ENCODE measurements around a stretch of chr2.

- PRO-cap, result no peak
- CAGE, long polyA plus RNA, result no peak
Measured at GRCh38 chr2:113124494-113125040, 2.8 kb upstream of the IL1RN start.

GRCh38 chr2:113158443-113158872, 15.3 kb upstream of the PSD4 start:
- PRO-cap, result no peak
- CAGE, long polyA plus RNA, result no peak

- PRO-cap, result no peak
- CAGE, long polyA plus RNA, result no peak
Measured at GRCh38 chr2:113167006-113167926, 6.5 kb upstream of the PSD4 start.

DNA sequence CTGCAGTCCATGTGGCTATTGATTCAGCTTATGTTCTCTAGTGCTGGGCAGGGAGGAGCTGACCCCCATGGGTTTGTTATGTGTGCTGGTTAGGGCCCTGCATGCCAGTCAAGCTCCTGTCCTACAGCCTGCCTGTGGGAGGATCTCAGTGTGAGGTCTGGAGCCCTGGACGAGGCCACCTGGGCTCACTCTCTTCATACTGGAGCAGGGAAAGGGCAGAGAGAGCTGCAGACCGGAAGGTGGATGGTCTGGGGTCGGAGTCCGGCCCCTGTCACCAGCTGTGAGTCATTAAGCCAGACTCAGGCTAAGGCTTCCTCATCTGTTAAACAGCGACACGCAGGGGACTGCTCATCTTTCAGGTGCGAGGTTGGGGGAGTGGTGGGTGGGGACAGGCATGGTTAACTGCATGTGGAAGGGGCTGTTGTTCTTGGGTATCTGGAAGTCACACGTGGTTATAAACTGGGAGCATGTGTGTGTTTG, 6.6 kb downstream of the PSD4 start:
- PRO-cap, result no peak
- CAGE, long polyA plus RNA, result no peak

DNA sequence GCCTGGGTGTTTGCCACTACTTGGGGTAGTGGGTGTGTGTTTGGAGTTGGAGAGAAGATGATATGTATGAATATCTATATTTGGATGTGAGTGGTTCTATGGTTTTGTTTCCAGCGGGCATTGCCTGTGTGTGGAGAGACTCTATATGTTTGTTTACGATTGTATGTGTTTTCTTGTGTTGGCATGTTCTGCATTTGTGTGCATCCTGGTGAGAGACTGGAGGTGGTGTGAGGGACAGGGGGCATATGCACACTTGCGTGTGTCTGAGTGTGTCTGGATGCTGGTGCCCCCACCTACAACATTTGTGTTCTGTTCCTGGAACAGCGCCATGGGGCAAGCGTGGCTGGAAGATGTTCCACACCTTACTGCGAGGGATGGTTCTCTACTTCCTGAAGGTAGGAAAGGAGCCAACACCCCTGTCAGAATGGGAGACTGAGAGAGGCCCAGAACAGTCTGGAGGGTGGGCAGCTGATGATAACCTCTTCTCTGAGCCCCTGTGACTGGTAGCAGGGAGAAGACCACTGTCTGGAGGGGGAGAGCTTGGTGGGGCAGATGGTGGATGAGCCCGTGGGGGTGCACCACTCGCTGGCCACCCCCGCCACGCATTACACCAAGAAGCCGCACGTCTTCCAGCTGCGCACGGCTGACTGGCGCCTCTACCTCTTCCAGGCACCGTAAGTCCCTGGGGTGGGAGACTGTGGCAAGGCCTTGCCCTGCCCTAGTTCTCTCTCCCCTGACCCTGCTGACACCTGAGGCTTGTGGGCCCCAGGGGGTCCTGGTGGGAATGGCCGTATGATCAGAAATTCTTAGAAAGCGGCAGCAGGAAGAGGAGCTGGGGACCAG, 23.7 kb downstream of the PSD4 start:
- PRO-cap, result no peak
- CAGE, long polyA plus RNA, result no peak

- PRO-cap, result no peak
- CAGE, long polyA plus RNA, result no peak
Measured at GRCh38 chr2:113211179-113211728, 37.5 kb downstream of the PSD4 start.

GRCh38 chr2:113216605-113217214, 42.9 kb downstream of the PSD4 start:
- PRO-cap, result no peak
- CAGE, long polyA plus RNA, result no peak

DNA sequence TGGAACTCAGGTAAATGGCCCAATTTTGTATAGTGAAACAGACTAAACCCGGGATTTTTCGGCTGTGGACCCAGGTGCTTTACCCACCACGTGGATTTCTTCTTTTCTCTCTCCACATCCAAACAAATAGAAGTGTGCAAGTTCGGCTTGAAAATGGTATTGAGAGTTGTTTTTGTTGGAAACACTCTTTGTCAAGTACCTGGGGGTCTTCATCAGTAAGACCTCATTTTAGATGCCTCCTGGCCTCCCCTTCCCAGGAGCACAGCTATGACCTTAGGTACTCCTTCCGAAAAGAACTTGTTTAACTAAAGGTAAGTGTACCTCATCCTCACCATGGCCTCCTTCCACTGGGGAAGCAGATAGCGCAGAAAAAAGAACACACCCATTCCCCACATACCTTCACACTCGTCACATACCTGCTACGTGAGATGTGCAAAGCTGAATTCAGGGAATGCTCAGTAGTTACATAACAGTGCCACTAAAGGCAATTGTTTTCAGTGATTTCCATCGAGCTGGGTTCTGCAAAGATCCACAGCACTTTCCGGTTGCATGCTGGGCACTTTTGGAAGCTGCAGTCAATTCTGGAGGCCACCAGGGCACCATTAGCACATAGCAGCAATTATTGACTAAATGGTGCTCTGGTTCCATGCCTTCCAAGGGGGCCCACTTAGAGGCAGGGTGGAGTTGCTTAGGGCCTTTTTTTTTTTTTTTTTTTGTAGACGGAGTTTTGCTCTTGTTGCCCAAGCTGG, 41.2 kb downstream of the PAX8 start:
- PRO-cap, result no peak
- CAGE, long polyA plus RNA, result no peak

- PRO-cap, result no peak
- CAGE, long polyA plus RNA, result no peak
Measured at GRCh38 chr2:113245683-113246663, 32.7 kb downstream of the PAX8 start.

GRCh38 chr2:113254562-113255079, 24.1 kb downstream of the PAX8 start:
- PRO-cap, result no peak
- CAGE, long polyA plus RNA, result no peak

DNA sequence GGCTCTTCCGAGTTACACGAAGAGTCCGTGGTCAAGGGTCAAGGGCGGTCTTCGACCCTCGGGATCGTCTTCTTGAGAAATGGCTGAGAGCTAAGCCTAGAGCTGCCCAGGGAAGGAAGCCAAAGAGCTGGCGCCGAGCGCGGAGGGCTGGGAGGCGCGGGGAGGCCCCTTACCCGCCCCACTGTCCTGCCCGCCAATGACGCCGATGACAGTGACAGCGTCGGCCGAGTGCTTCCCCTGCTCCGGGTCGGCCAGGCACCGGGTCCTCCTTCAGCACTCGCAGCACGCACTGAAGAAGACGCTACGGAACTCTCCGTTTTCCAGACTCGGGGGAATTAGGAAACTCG, 4.4 kb downstream of the FOXD4L1 start:
- PRO-cap, result no peak
- CAGE, long polyA plus RNA, result no peak

DNA sequence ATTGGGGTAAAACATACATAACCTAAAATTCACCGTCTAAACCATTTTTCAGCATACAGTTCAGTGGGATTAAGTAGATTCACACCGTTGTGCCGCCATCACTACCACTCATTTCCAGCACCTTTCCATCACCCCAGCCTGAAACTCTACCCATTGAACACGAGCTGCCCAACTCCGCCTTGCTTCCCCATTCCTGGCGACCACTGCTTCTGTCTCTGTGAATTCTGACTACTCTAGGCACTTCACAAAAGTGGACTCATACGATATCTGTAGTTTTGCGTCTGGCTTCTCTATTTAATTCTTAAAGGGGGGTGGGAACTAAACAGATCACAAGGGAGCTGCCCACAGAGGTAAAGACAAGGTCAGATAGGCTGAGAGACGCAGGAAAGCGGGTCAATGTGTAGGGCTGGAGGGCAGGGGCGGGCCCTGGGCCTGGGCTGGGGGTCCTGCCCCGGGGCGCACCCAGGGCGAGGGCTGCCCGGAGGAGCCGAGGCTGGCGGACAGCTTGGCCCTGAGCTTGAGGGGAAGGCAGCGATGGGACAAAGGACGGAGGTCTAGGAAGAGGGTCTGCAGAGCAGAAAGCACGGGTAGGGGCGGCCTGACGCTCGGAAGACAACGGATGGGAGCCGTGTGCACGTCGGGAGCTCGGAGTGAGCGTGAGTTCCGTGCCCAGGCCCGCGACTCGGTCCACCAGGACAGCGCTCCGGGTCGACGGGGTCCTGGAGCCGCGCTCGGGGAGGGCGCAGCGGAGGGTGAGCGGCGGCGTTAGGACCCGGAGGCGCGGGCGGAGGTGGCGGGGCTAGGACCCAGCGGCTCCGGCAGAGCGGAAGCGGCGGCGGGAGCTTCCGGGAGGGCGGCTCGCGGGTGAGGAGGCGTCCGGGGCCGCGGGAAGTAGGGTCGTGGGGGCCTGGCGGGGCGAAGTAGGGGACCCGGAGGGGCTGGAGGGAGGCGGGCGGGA, 43.5 kb upstream of the RABL2A start:
- PRO-cap, result bidirectional peak, plus-strand start at position 365 of the sequence, minus-strand start at position 231 of the sequence; bidirectional peak, plus-strand start at position 841 of the sequence, minus-strand start at position 772 of the sequence
- CAGE, long polyA plus RNA, result no peak

- PRO-cap, result no peak
- CAGE, long polyA plus RNA, result no peak
Measured at GRCh38 chr2:113598165-113598925, 28.7 kb upstream of the RABL2A start.

GRCh38 chr2:113700062-113700759, 56.2 kb downstream of the SLC35F5 start:
- PRO-cap, result no peak
- CAGE, long polyA plus RNA, result no peak

- PRO-cap, result no peak
- CAGE, long polyA plus RNA, result no peak
Measured at GRCh38 chr2:113709261-113709840, 47.1 kb downstream of the SLC35F5 start.

DNA sequence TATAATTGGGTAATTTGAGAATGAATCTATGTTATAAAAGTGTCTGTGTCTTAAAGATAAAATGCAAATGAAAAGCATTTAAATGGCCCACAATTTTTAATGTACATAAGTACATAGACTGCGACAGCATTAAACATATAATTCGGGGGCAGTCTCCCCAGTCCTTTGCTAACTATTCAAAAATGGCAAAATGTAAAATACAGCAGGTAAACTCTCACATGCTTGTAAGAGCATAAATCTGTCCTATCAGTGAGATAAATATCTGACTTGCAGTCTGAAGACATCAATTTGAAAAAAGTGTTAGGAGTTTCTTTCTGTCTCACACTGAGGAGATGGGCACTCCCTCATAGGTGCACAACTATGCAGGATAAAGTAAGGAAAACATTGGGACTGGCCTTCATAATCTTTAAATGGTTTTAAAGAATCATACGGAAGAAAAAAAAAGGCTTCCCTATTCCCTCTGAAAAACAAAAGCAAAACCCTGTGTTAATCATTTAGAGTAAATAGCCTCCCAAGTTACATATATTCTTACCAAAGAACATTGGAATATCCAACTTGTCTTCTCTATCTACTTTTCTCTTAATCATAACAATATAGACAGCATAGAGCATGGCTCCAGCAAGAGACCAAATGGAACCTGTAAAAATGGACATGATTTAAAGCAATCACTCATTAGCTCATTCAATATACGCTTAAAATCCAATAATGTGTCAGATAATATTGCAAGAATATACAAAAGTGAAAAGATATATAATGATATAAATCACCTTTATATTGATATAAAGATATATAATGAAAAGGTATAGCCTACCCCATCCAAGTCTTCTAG, 27.4 kb downstream of the SLC35F5 start:
- PRO-cap, result no peak
- CAGE, long polyA plus RNA, result no peak

GRCh38 chr2:113891359-113891886, 1.5 kb downstream of the ACTR3 start:
- PRO-cap, result no peak
- CAGE, long polyA plus RNA, result no peak

DNA sequence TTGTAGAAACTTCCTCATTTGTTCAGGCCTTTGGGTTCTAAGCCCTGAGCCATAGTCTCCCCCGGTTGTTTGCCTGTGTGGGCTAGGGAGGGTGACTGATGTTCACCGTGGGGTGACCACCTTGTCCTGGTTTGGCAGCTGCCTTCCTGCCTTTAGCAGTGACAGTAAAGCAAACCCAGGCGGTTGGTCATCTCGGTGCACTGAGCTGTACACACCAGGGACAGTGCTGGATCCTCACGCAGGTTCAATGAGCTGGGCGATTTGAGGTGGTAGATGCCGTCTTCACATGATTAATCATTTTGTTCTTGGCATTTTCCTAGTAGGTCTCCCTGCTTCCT, 88.4 kb downstream of the ACTR3 start:
- PRO-cap, result no peak
- CAGE, long polyA plus RNA, result no peak

DNA sequence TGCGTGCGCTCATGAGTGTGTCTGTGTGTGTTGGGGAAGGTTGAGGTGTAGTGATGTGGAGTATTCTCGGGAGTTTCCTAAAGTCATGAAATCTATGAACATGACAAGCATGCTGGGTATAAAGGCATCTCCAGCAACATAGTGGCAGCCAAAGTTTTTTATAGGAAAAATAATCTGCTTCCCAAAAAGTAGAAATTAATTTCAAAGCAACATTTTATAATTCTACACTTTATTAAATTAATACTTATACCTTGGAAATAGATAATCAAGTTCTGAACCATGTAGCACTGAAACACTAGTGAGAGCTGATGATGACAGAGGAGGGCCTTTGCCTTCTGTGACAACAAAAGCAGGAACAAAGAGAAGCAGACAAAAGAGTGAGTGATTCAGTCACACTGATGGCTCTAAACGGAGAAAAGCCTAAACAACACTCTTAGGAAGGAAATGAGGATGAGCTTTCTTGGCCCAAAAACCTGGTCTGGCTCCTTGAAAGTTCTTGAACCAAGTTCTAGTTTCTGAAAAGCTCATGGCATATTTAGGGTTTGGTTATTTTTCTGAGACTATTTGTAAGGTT, 271.8 kb downstream of the DPP10 start:
- PRO-cap, result no peak
- CAGE, long polyA plus RNA, result no peak

DNA sequence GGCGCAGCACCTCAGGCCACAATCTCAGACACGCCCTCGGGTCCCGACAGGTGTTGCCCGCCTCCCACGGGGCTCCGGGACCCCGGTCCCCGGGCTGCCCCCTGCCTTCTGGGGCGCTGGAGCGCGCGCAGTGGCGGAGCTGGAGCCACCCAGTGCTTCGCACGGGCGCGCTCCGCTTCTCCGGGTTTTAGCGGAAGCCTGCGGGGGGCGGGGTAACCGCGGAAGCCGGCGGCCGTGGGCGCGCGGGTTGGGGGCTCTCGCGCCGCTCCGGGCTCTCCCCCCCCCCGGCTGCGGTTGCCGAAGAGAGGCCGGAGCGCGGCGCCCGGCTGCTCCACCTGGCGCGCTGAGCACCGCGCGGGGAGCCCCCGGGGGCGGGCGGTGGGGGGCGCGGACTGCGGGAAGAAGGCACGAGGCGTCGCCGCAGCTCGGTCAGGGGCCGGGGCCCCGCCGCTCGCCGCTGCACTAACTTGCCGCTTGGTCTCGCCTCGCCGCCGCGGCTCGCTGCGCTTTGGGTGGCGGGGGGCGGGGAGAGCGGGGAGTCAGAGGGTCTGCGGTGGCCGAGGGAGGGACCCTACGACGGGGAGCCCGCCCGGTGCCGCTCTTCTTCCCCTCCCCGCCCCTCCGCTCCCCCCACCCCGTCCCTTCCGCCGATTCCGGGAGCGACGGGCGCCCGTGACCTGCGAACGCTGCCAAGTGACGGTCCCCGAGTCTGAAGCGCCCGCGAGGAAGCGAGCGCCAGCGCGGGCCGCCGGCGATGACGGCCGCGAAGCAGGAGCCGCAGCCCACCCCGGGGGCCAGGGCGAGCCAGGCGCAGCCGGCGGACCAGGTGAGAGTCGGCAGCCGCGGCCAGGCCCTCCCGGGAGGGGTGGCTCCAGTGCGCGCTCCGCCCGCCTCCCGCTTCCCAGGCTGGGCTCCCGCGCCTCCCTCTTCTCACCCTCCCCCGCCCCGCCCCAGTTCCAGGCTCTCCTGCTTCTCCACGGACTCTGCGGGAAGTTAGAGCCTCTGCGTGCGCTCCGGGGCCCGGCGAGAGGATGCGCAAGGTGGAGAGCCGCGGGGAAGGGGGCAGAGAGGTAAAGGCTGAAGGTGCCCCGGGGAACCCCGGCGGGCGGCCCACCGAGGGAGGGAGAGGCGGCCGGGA, 719.1 kb downstream of the DPP10 start:
- PRO-cap, result no peak
- CAGE, long polyA plus RNA, result no peak

Measured in B cell (primary cell).